A673 (cell line): Measurements from ENCODE around the genes RHAG, DEFB113 and GSTA1.

DNA sequence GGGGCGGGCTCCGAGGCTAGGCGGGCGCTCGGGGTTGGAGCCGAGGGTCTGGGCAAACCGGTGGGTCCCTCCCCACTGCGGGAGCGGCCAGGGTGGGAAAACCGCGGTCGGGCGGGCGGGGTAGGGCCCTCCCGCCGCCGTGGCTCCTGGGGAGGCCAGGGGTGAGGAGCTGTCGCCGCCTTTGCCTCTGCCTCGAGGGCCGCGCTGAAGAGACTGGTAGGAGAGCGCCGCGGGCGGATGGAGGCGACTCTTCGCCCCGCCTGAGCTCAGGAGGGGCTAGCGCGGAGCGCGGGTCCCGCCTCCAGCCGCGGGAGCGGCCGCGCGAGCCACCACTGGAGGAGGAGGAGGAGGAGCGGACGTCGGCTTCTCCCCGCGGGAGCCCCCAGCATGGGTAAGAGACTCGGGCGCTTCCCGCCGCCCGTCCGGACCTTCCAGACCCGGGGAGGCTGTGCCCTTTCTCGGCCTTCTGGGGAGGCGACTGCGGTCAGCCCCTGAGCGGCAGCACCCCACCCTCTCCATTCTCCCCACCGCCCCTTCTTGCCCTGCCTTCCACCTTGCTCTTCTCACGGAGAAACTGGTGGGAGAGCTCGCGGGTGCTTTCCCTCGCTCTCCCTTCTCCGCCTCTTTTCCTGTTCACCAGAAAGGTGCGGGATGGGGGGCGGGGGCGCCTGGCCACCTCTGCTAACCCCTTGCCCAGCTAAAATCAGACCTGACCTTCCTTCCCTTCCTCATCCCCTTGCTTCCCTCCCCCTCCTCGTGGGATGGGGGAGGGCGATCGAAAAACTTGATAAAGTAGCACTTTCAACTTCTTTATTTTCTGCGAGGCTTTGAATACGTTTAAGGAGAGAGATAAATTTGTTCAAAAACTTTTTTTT lies 506 bp downstream of the CD2AP start:
- PRO-cap: bidirectional peak, plus-strand start at position 335 of the sequence, minus-strand start at position 215 of the sequence; bidirectional peak, plus-strand start at position 566 of the sequence, minus-strand start at position 576 of the sequence

DNA sequence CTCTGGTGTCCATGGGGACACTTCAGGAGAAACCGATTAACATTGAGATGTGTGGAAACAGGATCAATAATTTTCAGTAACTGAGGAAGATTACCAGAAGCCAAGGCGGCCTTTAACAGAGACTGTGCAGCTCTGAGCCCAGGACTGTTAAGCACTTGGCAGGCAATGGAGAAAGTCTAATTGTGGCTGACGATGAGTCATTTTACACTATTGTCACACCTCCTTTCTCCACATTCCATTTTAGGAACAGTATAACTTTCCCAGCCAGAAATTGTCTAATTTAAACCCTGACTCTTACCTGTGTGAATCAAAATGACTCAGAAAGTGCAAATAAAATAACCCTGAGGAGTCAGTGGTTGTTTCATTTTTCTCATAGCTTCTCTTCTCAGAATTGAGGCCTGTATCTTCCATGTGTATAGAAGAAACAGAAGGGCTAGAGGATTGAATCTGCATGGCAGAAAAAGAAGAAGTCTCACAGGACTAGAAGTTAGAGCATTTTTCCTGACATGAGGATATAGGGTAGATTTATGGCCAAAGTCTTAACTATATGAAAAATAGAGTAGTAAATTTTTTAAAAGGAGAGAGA lies 40.0 kb upstream of the OPN5 start:
- PRO-cap: no peak

DNA sequence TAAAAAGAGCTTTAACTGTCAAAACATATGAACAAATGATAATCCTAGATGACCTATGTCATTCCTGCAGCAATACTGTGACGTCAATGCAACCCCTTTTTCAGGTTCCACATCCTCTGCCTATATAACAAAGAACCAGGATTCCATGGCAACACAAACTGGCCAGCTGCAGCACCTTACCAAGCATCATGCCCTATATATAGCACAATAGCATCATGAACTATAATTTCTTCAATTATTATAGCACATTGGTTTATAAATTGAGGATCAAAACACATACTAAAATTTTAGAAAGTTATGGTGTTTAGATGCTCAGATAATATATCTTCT lies 615 bp upstream of the PTCHD4 start:
- PRO-cap: no peak

DNA sequence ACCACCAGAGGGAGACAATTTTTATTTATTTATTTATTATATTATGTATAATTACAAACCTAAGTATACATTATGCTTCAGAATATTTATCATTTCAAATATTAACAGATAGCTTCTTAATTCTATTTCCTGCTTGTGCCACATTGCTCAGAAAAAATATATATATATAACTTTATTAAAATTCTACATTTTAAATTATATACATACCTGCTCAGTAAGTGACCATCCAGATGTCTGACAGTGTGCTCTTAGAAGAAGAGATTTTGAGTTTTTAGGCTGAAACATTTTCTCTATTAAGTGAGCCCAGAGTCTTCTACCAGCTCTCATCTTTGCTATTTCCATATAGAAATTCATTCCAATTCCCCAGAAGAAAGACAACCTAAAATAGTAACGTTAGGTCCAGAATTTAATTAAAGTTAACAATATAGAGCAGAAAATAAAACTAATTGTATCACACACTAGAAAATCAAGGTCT lies 9.6 kb downstream of the MMUT start:
- PRO-cap: no peak

GRCh38 chr6:49636660-49637098 lies at the start of gene RHAG:
TSS of gene RHAG (minus strand) at chr6:49636839.
- PRO-cap: no peak

- PRO-cap: no peak
Measured at GRCh38 chr6:49969552-49969920, at the start of gene DEFB113. TSS of gene DEFB113 (minus strand) at chr6:49969625.

DNA sequence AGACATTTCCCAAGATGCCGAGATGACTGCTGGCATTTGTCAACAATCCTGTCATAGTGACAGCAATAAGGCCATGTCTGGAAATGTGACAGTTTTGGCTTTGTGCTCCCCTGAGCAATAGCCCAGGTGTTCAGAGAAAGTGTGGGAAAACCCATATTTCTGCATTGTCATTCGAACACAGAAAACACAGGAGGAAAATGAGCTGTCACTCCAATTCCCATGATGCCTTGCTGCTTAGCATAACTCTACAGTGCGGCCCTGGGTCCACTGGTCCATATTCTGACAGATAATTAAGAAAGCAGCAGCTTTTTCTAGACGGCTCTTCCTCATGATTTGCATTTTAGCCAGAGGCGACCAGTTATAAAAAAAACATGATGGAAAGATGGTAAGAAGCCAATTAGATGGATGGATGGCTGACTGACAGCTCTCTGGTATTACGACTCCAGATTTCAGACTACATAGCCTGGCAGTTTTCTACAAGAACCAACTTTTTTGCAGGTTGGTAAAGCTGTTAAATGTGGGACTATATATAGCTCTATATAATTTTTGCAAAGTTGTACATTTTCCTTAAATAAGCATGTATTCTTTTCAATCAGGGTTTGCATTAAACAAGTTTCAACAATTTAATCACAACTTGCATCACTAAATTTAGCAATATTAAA lies 43.7 kb upstream of the DEFB112 start:
- PRO-cap: no peak

- PRO-cap: no peak
Measured at GRCh38 chr6:52244530-52244817, 174 bp upstream of the IL17F start.

DNA sequence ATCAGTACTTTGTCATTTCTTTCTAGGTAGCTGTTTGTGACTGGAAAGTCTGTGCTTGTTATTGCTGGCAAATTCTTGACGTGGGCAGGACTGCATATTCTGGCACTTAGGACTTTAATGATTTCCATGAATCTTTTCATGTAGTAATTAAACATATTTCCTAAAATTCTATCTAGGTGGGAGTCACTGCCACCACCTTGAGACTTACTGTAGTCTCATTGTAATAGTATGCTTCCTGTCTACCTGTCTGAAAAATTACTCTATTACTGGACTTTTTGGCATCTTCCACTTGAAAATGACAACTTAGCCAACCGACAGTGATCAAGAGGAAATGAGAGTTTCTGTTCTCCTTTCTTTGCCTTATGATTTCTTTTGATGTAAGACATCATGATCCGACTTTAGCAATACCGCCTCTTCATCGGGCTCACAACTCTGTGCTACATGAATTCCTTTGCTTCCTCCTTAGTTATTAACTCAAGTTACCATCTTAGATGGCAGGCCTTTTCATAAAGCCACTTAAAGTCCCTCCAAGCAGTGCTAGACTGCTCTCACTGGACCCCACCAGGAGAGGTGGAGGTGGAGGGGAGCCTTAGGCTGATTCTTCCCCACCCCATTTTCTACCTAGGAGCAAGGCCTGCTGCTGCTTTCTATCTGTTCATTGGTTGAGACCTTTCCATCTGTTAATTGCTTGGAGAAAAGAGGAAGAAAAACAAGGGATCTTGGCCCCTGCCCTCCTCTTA lies 21.4 kb upstream of the MCM3 start:
- PRO-cap: no peak

DNA sequence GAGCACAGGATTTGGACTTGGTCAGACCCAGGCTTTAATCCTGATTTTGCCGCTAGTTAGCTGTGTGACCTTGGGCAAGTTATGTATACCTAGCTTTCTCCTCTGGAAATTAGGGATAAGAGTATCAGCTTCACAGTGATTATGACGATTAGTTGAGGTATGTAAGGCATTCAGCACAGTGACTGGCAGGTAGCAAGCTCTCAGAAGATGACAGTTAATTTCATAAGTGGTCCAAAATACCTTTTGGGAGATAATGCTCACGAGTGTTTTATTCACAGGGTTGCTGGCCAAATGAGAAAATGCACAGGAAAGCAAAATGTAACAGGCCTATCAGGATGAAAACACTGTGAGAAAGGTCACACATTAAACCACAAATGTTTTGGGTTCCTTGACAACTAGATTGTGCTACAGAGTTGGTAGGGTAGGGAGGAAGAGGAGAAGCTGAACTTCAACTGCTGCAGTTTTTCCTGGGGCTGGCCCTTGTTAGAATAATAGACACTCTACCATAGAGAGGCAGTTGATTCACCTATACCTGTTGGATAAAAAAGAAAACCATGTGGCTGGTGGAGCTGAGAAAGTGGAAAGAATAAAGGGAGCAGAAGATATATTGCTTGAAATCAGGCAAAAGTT lies 28.2 kb upstream of the PAQR8 start:
- PRO-cap: no peak

GRCh38 chr6:52370183-52370686 lies 8.3 kb downstream of the PAQR8 start:
- PRO-cap: no peak

DNA sequence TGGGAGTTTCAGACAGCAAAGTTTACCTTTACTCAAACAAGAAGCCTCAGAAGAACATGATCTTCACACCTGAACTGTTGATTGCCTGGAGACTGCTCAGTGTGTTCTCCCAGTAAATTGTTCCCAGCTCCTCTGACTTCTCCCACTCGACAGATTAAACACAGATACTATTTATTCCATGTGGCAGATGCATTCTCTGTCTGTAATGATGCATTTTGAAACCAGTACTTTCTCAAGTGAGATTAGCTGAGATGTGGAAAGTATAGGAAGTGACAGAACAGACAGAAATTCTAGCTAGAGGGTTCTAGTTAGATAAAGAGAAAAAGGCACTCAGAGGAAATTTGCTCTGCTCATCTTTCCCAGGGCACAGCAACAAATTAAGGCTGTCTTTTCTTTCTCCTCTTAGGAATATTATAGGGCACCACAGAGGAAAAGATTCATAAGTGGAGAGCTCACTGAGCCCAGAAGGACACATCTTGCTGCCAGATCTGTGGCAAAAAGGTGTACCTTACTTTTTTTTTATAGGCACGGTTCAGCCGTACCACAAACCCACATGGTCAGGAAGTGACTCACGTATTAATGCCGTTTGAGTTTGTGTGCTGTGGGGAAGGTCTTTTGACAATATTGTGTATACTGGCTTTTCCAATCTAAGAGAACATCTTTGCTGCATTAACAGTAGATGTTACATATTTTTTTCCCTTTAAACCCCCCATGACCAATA lies 28.2 kb downstream of the PAQR8 start:
- PRO-cap: no peak

DNA sequence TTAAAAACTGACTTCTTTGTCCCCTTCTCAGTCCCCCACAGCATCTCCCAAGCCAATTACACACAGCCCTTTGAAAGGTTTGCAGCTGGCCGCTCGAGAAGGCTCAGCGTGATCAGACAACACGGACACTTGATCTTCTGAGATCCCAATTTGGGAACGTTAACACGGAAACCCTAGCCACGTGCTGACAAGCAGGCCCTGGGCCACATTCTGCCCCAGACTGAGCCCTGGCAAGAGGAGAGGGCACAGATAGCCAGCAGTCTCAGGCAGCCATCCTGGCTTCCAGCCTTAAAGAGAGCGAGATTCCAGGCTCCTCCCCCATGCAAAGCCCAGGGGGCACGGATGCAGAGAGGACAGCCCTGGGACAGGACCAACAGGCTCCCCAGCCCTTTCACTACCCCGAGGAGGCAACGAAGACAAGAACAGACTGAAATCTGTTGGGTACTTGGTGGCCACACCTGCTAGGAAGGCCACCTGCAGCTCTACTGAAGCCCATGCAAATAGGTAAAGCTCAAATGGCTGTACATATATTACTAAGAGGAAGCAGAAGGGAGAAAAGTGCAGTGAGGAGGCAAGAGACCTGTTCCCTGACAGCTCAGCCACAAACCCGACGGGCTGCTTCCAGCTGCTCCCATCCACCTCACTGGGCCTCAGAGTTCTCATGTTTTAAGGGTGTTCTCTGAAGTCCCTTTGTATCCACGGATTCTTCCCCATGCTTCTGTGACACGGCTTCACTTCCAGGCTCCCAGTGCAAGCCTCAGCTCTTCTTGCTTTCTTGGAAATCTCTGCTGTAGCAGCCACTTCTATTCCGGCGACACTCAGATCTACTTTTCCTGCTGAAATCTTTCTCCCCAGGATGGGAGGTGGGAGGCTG lies 24.7 kb downstream of the TRAM2 start:
- PRO-cap: no peak

GRCh38 chr6:52803574-52803989 lies at the start of gene GSTA1:
TSS of gene GSTA1 (minus strand) at chr6:52803816.
- PRO-cap: no peak

DNA sequence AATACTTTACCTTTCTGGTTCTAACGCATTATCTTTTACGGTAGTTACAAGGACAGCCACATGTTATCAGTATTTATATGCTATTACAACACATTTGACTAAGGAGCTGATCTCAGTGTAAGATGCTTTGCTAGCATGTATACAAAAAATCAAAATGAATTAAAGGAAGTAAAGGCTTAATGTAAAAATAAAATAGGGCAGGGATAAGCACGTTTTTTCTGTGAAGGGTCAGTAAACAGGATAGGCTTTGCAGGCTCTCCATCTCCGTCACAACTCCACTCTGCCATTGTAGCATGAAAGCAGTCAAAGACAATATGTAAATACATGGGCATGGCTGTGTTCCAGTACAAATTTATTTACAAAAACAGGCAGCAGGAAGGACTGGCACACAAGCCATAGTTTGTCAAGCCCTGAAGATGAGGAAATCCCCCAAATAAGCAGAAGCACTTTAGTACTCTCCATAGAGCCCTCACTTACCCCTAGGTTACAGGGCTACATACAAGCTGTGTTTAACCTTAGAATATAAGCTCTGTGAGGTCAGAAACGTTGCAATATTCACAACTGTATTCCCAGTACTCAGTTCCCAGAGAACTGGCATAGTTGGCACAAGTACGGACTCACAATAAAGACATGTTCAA lies 5.4 kb downstream of the CILK1 start:
- PRO-cap: no peak

DNA sequence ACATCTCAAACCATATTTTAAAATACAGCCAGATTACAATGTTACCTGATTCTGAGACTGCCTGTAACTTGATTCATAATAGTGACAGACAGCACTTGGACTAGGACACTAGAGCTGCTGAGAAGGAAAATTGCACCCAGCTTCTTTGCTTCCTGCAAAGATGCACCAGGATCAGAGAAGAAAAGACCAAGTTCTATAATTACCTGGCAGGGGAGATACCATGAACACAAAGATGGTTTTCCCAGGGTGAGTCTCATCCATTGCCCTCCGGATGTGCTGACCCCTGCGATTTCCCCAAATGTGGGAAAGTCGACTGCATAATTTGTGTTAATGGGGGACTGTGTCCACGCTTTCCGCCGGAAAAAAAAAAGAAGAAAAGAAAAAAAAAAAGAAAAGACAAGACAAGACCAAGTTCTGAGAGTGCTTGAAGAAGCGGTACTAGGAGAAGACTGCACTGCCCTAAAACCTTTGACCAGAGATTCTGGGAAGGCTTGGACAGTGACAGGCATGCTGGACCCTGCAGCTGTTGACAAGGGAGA lies 70.5 kb upstream of the GCM1 start:
- PRO-cap: no peak

DNA sequence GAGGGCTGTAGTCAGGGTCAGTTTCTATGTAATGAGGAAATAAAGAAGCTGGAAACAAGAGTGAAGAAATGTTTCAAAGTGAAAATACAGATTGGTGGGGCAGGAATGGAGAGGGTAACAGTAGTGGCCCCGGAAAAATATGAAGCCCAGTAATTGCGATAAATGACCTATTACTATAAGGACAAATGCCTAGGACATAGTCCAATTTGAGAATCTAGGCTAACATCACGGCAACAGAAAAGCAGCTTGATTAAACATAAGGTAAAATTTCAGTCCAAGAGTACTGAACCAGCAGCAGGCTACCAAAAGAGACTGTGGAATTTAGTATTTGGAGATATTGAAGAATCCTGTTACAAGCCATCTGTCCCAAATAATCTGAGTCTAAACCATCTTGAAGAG lies 49.4 kb downstream of the ELOVL5 start:
- PRO-cap: no peak

DNA sequence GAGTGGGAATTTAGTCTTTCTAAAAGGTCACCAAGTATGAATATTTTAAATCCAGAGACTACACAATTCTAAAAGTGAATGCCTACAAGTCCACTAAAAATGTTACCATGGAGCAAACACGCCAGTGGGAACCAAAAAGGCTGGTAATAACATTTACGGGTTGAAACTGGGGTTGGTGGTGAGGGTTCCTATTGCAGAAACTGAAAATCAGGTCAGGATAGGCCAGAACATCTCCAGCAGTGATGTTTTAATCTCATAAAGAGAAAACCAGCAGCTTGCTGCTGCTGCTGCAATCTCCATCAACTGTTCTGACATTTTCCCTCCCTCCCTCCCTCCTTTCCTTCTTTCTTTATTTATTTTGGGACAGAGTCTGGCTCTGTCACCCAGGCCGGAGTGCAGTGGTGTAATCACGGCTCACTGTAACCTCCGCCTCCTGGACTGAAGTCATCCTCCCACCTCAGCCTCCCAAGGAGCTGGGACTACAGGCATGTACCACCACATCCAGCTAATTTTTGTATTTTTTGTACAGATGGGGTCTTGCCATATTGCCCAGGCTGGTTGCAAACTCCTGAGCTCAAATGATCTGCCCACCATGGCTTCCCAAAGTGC lies 5.8 kb downstream of the ELOVL5 start:
- PRO-cap: no peak

- PRO-cap: no peak
Measured at GRCh38 chr6:53500020-53500713, 44.7 kb downstream of the GCLC start.

DNA sequence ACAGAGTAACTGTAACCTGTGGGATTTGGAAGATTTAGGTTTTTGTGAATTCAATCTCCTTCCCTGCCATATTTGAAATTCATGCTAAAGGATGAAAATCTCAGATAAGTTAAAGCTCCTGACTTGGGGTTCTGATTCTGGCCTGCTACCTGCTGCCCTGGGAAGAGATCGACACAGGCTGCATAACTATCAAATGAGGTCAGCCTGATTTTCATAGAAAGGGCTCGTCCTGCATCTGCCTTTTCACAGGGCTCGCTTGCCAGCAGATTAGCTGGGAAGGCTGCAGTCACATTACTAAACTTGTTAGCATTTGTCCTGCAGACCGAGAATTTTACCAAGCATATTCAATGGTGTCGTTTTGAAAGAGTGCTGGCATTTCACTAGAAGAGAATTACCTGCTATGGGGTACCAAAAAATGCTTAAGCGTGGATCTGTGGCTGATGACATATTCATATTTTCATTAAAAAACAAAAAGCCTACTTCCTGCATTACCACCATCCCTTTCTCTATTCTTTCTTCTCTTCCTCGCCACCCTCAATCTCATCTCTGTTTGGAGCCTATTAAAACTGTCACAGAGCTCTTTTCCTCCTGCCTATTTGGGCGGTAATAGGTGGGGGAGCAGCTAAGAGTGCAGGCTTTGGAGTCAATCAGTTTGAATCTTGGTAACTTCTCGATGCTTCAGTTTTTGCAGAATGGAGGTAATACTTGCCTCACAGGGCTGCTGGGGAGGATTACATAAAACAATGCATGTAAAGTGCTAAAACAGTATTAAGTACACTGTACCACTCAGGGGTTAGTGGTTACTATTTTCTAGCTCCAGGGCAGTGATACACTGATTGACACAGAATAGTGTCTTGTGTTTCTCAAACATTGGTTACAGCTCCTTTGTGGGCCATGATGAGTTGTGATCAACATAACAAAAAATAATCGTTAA lies 14.3 kb downstream of the GCLC start:
- PRO-cap: no peak